H9 (cell line): ENCODE measurements around a stretch of chr16.

- PRO-cap, result no peak
Observed at GRCh38 chr16:11555806-11556270, 28.8 kb upstream of the ENSG00000188897 start.

DNA sequence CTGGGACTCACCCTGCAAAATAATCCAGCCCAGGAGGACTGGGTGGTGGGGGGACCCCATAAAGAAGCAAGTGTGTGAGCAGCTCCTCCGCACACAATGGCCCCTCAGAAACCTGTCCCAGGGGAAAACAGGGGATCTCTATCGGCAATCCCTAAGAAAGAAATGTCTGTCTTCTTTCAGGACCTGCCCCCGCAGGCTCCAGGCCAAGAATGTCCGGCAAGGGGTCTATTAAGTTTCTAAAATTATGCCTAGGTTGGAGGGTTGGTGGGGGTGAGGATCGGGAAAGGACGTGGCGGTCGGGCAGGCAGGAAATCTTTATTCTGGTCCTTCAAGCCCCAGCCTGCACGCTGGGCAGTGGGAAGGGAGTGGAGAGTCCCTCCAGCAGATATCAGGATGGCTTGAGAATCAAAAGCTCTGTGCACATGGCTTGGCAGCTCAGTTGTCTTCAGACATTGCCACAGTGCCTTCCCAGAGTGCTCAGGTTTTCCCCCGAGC is 23.4 kb upstream of the LITAF start:
- PRO-cap, result no peak

- PRO-cap, result no peak
Observed at GRCh38 chr16:11670801-11671424, 2.7 kb downstream of the SNN start.

- PRO-cap, result no peak
Observed at GRCh38 chr16:11677103-11677463, 8.8 kb downstream of the SNN start.

- PRO-cap, result no peak
Observed at GRCh38 chr16:11678431-11679293, 10.4 kb downstream of the SNN start.

GRCh38 chr16:11725295-11725912 is 17.3 kb downstream of the TXNDC11 start:
- PRO-cap, result no peak

- PRO-cap, result no peak
Observed at GRCh38 chr16:11728194-11728788, 14.4 kb downstream of the TXNDC11 start.

- PRO-cap, result no peak
Observed at GRCh38 chr16:11783273-11784322, 13.5 kb downstream of the ZC3H7A start.

DNA sequence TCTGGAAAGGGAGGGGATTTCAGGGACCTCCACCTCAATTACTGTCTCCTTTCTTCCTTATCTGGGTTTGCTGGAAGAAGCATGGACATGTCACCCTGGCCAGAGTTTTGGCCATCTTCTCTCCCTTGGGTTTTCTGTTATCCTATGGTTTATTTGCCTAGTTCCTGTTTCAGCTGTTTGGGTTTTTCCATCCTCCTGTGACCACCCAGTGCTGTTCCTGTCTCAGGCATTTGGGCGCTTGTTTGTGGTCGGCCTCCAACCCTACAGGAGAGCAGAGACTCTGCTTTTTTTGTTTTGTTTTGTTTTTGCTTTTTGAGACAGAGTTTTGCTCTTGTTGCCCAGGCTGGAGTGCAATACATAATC is 3.2 kb upstream of the ZC3H7A start:
- PRO-cap, result no peak

DNA sequence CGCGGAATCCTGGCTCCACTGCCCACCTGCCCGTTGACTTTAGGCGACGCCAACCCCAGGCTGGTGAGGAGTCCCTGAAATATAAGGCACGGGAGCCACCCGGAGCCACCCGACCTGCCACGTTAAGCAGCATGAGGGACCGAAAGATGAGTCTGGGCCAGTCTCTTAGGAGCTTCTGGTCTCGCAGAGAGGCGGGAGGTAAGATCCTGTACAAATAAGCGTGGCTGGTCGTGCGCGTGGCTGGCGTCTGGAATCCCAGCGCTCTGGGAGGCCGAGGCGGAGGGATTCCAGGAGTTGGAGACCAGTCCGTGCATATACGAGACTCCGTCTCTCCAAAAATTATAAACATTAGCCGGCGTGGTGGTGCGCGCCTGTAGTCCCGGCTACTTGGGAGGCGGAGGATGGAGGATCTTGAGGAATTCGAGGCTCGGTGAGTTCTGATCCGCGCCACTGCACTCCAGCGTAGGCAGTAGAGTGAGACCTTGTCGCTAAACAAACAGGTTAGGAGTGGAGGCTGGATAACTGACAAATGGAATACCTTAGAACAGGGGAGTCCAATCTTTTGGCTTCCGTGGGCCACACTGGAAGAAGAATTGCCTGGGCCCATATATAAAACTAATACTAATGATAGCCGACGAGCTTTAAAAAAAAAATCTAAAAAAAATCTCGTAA is 684 bp upstream of the RSL1D1 start:
- PRO-cap, result no peak

DNA sequence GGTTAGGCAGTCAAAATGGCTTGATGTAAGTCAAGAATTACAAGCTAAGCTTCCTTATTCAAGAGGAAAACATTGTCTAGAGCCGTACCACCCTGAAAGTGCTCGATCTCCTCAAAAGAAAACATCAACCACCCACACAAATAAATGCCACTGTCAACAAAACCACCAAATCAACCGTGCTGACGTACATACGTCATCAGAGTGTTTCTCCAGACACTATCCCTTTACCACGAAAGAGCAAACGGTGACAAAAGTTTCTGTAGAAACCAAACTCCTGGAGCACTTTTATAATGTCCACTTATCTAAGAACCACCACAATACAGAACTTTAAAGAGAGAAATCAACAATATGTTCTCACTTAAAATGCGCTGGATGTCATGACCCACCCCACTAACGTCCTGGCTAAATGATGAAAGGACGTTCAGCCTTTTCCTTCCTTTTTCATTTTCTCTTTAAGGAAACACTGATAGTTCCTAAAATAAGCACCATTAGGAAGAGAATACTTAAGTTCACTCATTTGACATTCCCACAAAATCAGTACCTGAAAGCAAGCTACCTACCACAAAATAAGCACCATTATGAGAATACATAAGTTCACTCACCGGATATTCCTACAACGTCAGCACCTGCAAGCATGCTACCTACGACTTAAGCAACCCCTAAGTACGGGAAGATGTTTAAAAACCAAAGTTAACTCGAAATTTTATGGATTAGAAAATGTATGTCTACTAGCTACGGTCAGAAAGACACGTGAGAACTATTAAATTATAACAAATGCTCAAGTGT is 1.8 kb downstream of the GSPT1 start:
- PRO-cap, result no peak

DNA sequence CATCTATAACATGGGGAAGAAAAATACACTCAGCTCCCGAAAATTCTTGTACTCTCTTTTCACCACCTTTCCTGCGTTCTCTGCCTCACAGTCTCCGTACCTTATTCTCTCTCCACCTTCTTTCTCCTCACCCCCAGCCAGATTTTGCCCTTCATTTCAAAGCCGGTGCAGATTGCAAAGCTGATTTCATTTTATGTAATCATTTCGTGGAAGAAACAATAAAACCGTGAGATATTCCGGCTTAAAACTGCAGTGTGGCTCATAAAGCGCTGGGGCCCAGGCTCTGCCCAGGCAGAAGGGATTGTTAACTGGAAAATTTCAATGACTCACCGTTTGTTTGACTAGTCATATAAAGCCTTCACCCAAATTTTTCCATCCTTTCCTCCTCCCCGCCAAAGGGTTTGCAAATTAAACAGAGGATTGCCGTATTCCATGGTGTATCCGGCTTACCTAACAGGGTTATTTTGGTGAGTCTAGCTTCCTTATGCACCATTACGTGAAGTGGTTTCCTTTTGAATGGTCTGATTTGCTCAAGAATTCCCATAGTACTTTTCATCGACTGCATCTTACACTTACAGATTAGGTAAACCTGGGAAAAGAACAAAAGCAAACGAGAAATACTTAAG is 756 bp upstream of the GSPT1 start:
- PRO-cap, result no peak

DNA sequence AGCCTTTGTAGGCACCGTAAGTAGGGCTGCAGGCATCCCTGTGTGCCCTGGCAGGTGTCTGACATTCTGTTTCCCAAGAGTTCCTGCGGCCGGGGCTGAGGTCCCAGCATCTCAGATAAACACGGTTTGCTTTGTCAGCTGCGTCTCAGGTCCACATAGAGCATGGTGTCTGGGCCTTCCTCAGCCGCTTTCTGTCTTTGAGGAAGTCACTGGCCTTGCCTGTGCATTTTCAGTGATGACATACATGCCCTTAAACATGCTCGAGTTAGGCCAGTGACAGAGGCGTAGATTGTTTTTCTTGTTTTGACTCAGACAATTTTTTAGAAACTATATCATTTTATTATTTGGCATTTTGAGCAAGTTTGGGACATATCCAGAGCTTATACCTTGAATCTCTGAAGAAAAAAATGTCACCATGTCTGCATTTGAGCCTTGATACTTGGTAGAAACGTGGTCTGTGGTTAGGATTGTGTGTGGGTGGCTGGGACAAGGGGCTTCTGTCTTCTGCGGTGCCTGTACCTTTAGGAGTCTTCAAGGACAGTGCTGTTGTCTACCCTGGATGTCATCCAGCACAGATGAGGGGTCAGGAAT is 105.8 kb downstream of the SNX29 start:
- PRO-cap, result no peak

DNA sequence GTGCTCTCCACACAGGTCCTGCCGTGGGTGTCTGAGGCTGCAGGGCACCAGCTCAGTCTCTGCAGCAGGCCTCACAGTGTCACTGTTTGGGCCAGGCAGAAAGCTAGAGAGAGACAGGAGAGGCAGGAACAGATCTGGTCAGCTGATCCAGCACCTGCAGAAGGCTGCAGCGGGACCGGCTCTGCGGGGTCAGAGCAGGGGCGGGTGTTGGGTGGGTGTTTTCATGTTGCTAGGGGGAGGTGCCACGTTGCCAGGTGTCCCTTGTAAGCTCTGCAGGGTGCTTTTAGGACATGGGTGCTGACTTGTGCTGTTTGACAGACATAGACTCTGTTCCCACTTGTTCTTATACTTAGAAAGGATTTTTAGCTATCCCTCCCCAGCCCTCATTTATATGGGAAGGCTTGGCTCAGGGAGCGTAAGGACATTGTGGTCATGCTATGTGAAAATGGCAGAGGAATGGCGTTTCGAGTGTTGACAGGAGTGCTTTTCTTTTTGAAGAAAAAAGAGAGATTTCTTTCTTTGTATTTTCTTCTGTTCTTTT is 111.6 kb downstream of the SNX29 start:
- PRO-cap, result no peak

DNA sequence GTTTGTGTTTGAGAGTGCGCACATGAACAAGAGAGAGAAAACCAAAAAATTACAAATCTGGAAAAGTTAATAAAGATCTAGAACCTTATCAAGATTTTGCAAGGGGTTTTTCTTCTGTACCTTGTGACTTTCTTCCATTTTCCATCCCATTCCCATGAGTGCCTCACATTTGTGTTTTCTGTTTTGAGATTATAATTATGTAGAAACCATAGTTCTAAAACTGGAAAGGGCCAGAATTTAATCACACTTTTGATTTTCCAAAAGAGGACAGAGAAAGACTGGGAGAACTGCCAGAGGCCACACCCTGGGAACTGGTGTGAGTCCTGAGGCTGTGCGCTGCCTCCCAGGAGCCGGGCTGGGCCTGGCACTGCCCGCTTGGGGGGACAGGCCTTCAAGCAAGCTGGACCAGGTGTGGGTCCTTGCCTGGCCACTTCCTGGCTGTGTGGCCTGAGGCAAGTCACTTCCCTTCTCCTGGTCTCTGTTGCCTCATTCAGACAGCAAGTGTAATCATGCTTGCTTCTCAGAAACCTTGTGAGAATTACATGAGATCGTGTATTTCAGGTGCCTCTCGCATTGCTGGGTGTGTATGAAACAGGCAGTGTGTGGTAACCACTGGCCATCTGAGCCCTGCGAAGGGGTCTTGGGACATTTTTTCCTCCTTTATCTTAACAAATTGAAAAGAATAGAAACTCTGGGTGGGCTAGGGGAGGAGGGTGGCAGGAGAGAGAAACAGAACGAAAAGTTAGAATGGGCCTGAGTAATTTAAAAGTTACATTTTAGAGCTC is 143.0 kb downstream of the SNX29 start:
- PRO-cap, result no peak

DNA sequence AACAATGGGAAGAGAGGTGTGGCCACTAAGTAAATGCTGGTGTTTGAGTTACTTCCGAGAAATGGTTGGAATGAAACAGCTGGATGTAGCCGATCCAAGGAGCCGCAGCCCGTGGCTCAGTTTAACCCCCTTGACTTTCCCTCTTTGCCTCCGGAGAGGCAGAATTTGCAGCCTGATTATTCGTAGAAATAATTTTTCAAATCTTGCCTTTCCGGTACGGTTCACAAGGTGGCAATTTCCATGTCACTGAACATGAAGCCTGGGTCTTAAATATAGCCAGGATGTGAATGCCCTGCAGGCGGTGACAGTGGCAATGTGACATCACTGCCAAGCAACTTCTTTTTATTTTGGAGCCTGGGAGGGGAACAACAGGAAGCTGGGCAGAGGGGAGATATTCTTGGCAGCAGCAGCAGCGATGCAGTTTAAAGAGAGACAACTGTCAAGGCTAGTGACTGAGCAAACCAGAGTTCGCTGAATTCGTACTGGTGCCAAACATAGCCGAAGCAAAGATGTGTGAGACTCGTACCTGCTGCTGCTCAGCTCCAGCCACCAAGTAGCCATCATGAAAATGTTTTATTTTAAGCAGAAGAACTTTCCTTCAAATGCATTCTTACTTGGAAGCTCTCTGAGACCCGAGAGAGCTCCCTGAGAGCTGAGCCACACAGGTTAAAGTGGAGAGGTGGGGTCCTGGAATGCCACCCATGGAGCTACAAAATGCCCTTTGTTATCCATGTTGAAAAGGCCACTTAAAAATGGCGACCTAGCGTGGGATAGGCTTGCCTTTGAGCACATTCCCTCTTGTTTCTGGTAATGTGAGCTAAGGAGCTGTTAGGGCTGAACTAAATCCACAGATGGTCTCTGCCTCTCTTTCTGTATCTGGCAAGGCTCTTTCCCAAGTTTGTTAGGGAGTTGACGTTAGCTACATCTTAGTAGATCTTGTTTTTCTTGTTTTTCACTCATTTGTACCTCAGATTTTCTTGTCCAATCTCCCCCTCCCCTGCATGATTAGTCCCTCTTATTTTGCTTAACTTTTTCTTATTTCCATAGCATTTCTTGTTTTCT is 171.3 kb downstream of the SNX29 start:
- PRO-cap, result unidirectional peak, plus-strand start at position 51 of the sequence; unidirectional peak, plus-strand start at position 420 of the sequence; bidirectional peak, plus-strand start at position 749 of the sequence, minus-strand start at position 673 of the sequence

DNA sequence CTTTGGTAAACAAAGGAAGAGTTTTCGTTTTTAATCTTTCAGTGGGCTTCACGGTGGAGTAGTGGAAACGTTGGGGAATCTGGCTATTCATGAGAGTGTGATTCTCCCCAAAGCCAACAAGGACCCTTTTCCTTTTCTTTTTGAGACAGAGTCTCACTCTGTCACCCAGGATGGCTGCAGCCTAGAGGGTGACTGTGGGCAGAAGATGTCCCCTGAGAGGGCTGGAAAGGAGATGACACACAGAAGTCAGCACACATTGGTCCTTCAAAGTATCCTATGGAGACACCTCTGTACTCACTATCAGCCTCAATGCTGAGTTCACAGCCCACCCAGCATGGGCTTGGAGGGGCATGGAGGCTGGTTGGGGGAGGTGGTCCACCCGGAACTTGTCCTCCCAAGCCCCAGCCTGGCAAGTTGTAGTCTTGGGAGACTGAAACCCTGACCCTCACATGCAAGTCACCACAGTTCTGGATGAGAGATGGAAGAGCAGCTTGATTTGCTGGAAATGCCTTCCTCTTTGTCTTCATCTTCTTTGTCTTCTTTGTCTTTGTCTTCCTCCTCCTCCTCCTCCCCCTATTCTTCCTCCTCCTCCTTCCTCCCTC is 256.1 kb downstream of the SNX29 start:
- PRO-cap, result no peak

DNA sequence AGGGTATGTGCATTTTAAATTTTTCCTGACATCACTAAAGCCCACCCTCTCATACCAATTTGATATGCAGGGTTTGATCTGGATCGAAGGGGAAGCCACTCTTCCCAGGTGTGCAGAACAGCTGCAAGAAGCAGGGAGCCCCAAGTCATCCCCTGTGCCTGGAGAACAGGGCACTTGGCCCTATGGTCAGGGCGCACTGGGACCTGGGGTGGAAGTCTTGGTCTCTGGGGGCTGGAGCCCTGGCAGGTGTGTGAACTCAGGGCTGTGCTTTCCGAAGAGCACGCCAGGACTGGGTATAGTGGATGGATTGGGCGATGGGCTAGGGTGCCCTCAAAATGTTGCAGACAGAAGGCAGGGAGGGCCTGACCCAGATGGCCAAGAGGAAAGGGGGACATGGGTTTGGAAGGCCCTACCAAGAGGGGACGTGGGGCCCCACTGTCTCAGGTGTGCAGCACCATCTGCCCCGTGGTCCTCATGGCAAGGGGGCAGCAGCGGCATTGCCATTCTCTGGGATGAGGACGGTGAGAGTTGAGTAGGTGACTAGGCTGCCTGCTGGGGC is 272.5 kb downstream of the CPPED1 start:
- PRO-cap, result no peak

- PRO-cap, result no peak
Observed at GRCh38 chr16:12613373-12613669, 190.4 kb downstream of the CPPED1 start.

- PRO-cap, result no peak
Observed at GRCh38 chr16:12690718-12691131, 113.0 kb downstream of the CPPED1 start.